ENCODE data around the genes SLC2A7 and SPSB1.

- RRBS: no CpG with 5 or more reads among the region's 5 CpGs
These were observed 153.4 kb downstream of the RERE start for GRCh38 chr1:8663800-8664594.

DNA sequence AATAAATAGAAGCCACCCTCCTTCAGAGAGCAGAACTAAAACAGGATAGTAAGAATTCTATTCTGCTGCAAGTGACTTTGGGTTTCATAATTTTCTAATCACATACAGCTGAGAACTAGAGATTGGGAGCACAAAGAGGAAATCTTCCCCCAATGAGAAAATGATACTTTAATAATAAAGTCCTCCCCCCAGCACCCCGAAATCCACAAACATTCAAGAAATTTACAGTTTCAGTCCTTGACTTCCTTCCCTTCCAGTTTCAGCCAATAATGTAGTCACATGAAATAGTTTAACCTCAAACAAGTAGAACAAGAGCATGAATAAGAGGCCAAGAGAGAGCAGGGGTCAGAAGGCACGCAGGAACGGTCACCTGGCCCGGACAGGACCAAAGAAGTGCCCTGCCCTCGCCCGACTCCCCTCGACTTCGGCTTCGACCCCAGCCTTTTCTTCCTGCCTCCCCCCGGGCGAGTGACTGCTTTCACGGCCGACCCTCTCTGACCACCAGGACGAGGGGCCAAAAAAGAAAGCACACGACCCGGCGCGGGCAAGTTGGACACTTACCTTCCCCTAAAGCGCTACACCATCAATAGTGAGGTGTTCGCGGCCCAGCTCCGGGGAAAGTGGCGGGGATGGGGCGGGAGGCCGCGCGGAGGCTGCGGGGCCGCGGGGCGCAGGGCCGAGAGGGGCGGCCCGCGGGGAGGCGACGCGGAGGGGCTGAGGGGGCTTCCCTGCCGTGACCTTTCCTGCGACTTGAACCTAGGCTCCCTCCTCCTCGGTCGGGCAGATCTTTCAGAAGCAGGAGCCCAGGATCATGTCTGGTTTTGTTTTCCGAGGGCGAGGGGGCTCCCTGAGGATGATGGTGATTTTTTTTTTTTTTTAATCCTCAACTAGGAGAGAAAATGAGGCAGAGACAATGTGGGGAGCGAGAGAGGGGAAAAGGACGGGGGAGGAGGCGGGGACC lies 561 bp downstream of the RERE start:
- RRBS: 2% methylated on average over 16 of the region's 47 CpGs

DNA sequence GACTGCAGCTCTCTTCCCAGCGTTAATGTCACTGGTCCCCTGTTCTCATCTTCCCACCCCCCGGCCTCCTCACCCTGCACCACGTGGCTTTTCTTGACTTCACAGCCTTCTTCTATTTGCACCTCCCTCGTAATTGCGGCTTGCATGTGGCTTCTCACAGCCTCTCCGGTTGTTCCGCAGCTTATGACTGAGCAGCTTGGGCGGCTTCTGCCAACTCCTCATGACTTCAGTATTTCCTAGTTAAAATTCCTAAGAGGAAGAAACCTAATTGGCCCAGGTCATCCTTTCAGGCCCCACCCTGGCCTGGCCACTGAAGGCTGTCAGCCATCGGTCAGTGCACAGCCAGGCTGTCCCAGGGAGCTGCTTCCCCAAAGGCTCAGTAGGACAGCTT lies 8.5 kb upstream of the RERE start:
- RRBS: 58% methylated on average over 2 of the region's 9 CpGs

DNA sequence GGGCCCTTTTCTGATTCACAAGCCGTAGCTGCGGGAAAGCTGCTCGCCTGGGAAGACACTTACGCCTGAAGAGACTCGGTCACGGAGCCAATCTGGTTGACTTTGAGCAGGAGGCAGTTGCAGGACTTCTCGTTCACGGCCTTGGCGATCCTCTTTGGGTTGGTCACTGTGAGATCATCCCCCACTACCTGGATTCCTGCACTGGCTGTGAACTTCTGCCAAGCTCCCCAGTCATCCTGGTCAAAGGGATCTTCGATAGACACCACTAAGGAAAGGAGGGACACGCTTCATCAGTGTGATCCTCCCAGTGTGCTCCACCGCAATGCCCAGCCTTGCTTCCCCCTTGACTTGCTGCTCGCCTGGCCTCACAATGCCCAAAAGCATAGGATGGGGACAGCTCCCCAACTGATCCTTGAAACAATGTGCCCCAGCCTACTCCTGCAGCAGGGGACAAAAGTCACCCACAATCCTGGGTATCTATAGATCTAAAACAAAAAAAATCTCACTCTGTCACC lies 14.6 kb downstream of the ENO1 start:
- RRBS: no CpG with 5 or more reads among the region's 13 CpGs

DNA sequence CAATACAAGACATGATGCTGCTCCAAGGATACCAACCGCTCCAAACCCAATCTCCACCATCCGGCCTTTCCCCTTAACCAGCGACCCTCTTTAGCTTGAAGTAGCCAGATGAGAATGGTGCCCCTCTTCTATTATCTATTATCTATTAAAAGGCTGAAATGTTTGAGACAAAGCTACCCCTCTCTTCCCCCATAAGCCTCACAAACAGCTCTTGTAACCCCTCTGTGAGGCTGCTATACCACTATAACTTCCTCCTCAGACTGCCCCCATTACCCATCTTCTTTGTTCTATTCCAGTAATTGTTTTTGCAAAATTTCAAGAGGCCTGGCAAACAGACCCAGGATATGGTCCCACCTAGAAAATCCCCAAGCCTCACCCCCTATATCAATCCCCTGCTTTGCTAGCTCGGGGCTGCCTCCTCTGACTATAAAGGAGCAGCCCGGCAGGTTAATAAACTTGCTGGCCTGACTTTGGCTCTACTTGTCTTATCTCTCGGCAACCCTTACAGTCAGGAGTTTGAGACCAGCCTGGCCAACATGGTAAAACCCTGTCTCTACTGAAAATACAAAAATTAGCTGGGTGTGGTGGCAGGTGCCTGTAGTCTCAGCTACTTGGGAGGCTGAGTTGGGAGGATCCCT lies 18.4 kb upstream of the CA6 start:
- RRBS: no CpG with 5 or more reads among the region's 6 CpGs

DNA sequence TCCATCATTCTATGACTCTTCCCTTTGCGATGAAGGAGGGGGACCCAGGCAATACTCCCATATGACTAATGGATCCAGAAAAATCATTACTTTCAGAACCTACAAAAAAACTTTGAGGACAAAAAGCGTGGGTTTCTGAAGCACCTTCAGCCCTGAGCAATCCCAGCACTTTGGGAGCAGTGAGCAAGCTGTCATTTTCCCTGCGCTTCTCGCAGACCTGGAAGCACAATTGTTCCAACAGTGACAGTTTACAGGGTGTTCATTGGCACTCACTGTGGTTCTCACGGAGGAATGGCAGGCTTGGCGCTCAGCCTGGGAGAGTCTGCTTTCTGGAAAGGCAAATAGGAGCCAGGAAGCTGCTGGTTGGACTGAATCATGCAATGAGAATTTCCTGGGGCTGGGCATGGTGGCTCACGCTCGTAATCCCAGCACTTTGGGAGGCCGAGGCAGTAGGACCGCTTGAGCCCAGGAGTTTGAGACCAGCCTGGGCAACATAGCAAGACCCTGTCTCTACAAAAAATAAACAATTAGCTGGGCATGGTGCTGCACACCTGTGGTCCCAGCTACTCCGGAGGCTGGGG lies 40.1 kb downstream of the SLC2A7 start:
- RRBS: no CpG with 5 or more reads among the region's 11 CpGs

- RRBS: no CpG with 5 or more reads among the region's 11 CpGs
These were observed at the start of gene SLC2A7 for GRCh38 chr1:9026147-9026666. Gene SLC2A7, minus strand, starts transcription at chr1:9026423.

DNA sequence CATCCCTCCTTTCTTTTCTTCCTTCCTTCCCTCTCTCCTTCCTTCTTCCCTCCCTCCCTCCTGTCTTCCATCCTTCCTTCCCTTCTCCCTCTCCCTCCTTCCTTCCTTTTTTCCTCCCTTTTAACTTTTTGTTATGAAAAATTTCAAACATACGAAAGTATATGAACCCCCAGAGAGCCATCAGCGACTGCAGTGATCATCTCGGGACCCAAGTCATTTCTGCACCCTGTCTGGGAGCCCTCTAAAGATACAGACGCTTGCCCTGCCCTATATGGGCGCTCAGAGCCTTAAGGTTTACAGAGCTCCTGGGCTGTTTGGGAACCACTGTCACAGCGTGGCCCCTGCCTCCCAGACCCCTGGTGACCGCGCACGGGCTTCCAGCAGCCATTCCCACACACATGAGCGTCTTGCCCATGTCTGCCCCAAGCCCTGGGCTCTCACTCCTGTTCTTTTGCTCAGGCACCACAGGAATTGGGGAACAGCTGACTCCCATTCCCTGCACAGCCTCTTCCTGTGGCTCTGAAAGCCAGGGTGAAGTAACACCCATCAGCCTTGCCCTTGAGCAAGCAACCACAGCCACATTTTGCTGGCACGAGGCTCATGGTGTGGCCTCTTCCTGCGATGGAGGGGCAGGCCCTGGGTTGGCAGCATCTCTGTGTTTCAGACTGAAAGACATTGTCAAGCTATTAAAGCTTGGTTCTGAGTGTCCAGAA lies 14.2 kb upstream of the GPR157 start:
- RRBS: no CpG with 5 or more reads among the region's 12 CpGs

- RRBS: no CpG with 5 or more reads among the region's 16 CpGs
These were observed 22.0 kb upstream of the GPR157 start for GRCh38 chr1:9150750-9151399.

GRCh38 chr1:9152549-9152967 lies 23.7 kb upstream of the GPR157 start:
- RRBS: no CpG with 5 or more reads among the region's 8 CpGs

- RRBS: no CpG with 5 or more reads among the region's 10 CpGs
These were observed 14.2 kb downstream of the H6PD start for GRCh38 chr1:9248759-9249191.

- RRBS: no CpG with 5 or more reads among the region's 14 CpGs
These were observed 17.1 kb upstream of the SPSB1 start for GRCh38 chr1:9275367-9276174.

- RRBS: 3% methylated on average over 48 of the region's 88 CpGs
These were observed at the start of gene SPSB1 for GRCh38 chr1:9292480-9293138. Gene SPSB1, plus strand, starts transcription at chr1:9292894.

DNA sequence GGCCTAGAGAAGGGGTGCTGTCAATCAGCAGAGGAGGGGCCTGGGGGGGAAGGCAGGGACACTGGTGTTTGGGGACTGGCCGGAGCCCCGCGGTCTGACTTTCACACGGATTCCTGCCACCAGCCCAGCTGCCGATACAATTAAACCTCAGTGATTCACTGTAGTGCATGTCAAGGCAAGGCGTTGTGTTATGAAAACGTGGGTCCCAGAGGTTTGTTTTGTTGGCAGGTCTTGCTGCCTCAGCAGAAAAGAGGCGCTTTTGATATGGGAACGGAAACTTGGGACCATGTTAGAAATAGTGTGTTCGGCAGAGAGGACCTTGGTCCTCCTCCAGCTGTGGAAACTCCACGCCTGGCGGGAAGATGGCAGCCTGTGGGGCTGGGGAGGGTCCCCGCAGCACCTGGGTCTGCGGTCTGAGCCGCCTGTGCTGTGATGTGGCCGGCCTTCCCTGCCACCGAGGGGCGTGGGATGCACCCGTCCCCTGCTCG lies 47.6 kb downstream of the SPSB1 start:
- RRBS: no CpG with 5 or more reads among the region's 20 CpGs

DNA sequence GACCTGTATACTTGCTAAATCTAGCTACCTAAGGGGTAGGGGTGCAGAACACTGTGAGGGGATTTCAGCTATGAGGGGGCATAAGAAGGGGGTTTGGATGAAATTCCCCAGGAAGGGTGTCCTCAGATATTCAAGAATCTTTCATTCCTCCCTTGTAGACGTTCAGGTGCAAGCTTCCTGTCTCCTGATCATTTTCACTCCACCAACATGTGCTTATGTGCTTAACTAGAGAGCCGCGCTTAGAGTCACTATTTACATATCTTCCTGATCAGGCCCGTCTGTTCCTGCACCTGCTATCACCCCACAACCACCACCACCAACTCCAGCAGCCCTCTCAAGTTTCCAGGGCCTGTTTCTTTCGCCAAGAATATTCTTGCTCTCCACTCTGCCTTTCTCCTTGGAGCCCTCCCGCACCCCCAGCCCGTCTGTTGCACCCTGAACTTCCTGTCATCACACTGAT lies 113.4 kb downstream of the SPSB1 start:
- RRBS: no CpG with 5 or more reads among the region's 7 CpGs

DNA sequence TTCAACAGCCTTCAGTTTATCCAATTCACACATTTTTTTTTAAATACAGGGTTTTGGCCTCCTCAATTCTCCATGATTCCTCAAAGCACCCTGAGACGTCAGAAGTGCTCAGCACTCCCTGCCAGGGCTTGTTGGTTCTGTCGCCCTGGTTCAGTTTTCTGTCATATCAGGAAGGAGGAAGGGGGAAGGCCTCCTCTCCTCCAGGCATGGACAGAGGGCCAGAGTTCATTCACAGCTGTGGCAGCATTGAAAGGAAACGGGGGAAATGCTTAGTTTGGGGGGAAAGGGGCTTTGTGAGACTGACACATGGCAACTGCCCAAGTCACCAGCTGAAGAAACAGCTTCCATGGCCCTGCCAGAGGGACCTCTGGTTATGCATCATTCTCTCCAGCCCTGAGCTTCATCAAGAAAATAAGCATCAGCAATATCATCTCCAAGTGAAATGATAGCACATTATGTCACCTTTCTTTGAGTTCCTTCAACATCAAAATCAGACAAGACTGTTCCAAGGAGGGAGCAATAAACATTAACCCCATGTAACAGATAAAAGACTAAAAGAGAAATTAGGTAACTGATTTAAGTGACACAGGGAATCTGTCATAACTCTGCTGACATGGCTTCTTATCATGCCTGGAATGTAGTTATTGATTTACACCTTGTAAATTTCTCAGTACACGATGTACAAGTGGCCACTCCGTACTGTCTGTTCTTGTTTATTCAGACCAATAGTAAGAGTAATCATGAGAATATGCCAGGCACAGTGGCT lies 103.3 kb upstream of the SLC25A33 start:
- RRBS: no CpG with 5 or more reads among the region's 5 CpGs

DNA sequence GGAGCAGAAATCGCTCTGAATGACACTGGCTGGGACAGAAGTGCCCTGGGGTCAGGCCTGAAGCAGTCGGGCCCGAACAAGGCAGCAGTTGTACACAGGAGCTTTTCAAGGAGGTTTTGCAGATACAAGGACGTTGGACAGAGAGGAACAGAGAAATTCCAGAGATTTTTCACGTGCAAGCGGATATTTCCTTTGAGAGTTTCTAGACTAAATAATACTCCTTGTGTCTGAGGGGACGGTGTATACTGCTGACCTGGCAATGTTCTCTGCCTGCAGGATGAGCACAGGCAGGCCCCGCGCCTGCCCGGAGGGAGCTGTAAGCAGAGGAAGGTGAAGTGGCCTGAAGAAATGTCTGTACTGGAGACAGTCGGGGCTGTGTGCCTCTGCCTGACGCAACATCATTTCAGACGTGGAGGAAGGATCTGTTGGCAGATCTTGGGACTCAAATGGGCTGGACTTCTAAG lies 95.3 kb upstream of the SLC25A33 start:
- RRBS: no CpG with 5 or more reads among the region's 13 CpGs

DNA sequence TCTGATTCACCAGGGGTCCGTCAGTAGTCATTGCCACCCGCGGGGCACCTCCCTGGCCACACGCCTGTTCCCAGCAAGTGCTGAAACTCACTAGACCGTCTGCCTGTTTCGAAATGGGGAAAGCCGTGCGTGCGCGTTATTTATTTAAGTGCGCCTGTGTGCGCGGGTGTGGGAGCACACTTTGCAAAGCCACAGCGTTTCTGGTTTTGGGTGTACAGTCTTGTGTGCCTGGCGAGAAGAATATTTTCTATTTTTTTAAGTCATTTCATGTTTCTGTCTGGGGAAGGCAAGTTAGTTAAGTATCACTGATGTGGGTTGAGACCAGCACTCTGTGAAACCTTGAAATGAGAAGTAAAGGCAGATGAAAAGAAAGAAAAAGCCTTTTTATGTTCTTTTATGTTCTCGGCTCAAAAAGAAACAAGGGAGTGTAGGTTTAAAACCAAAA lies 77.0 kb downstream of the PIK3CD start:
- RRBS: no CpG with 5 or more reads among the region's 16 CpGs

DNA sequence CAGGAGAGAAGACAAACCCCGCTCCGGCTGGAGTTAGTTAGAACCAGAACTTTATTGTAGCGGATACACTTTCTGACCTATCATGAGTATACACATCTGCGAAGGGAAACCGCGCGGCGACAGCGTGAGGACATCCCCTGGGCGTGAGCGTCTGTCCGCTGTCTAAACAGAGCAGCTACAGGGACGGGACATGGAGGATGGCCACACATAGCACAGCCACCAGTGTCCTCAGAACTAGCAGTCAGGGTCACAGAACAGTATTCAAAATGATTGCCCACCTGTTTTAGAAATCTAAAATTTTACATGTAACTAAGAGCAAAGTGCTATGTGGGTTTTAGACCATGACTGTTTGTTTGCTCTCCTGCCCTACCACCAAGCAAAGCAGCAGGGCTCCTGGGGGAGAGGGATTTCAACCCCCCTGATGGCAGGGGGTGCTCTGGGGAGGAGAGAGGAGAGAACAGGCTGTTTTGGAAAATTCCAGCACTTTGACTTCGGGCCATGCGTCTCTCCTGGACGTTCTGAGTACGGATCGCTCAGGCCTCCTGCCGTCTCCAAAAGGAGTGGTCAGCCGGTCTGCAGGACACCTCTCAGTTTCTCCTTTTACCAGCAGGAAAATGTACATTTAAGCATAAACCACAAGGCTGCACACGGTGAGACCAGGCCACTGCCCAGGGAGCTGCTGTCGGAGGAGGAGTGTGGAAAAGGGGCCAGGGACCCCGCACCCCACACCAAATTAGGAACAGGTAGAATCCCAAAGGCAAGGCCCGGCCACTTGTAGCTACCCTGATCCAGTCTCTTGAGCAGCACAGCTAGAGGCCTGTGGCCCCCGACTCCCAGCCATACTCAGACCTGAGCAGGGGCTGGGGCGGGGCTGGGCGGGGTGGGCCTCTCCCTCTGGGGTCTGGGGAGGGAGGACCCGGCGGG lies 77.7 kb downstream of the PIK3CD start:
- RRBS: no CpG with 5 or more reads among the region's 29 CpGs

GRCh38 chr1:9843383-9843878 lies 19.7 kb upstream of the CLSTN1 start:
- RRBS: no CpG with 5 or more reads among the region's 7 CpGs

Measured in iris pigment epithelial cell (primary cell).